Spleen (tissue), 7 donors: Measurements from ENCODE around the gene HOXC11.

- PRO-cap, 4 experiments, result peak in 1 of 4 experiments; most common plus-strand start chr12:53487353 (in 1); most common minus-strand start chr12:53487079 (in 1)
- RAMPAGE, long total RNA, 4 experiments, result no peak in any of the 4 experiments
These were observed 12.5 kb downstream of the MAP3K12 start for GRCh38 chr12:53486396-53487598.

DNA sequence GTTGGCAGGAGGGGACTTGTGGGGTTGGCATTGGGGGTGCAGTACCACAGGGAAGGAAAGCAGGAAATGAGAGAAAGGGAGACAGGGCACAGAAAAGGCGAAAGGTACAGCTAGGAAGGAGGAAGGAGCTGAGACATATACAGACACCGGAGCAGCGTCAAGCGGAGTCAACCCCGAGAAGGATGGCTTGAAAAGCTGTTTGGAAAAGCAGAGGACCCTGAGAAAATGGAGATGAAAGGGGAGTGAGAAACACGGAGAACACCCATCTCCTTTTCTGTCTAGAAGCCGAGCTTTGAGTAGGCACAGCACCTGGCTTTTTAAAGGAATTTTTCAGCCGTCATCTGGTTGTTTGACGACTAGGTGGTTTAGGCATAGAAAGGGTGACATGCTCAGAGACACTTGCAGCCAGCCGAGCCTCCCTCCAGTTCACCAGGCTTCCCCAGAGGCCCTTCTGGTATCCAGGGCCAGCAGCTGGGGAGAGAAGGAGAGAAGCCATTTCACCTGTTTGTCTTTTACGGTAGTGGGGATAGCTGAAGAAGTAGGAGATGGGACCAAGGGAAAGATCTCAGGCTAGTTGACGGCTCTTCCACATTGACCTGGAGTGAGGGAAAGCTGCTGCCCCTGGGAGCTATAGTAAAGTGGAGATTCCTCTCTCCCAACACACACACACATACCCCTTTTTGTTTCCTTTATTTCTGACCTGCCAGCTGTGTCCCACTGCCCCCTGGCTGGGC, 5.7 kb downstream of the MAP3K12 start:
- PRO-cap, 4 experiments, result no peak in any of the 4 experiments
- RAMPAGE, long total RNA, 4 experiments, result no peak in any of the 4 experiments

- PRO-cap, 4 experiments, result peak in 4 of 4 experiments; most common plus-strand start chr12:53496543 (in 4); most common minus-strand start chr12:53496373 (in 4)
- RAMPAGE, long total RNA, 4 experiments, result no peak in any of the 4 experiments
These were observed 3.1 kb downstream of the MAP3K12 start for GRCh38 chr12:53496022-53496631.

GRCh38 chr12:53505147-53505749, 2.0 kb downstream of the NPFF start:
- PRO-cap, 4 experiments, result no peak in any of the 4 experiments
- RAMPAGE, long total RNA, 4 experiments, result no peak in any of the 4 experiments

- PRO-cap, 4 experiments, result no peak in any of the 4 experiments
- RAMPAGE, long total RNA, 4 experiments, result no peak in any of the 4 experiments
These were observed 34.2 kb downstream of the ATF7 start for GRCh38 chr12:53591949-53592335.

- PRO-cap, 4 experiments, result peak in 1 of 4 experiments; most common plus-strand start chr12:53623716 (in 1)
- RAMPAGE, long total RNA, 4 experiments, result no peak in any of the 4 experiments
These were observed 2.7 kb downstream of the ATF7 start for GRCh38 chr12:53623324-53623954.

DNA sequence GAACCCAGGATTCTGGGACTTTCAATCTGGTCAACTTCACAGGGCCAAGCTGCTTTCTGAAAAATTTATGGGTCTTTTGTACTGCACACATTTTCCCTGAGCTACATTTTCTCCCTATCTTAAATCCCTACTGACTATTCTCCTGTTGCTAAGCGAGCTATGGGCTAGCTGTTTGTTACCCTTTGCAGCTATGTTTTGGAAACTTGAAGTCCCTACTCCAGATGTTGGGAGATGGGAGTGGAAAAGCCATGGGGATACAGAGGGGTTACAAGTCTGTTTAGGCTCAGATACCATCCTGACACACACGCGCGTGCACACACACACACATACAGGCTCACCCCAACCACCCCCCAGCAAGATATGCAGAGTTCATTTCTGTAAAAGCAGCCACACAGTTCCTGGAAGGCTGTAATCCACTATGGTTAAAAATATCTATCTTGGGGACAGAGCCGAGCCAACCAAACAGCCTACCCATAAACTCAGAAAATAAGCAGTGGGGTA, 15.8 kb downstream of the ATP5MC2 start:
- PRO-cap, 4 experiments, result no peak in any of the 4 experiments
- RAMPAGE, long total RNA, 4 experiments, result no peak in any of the 4 experiments

DNA sequence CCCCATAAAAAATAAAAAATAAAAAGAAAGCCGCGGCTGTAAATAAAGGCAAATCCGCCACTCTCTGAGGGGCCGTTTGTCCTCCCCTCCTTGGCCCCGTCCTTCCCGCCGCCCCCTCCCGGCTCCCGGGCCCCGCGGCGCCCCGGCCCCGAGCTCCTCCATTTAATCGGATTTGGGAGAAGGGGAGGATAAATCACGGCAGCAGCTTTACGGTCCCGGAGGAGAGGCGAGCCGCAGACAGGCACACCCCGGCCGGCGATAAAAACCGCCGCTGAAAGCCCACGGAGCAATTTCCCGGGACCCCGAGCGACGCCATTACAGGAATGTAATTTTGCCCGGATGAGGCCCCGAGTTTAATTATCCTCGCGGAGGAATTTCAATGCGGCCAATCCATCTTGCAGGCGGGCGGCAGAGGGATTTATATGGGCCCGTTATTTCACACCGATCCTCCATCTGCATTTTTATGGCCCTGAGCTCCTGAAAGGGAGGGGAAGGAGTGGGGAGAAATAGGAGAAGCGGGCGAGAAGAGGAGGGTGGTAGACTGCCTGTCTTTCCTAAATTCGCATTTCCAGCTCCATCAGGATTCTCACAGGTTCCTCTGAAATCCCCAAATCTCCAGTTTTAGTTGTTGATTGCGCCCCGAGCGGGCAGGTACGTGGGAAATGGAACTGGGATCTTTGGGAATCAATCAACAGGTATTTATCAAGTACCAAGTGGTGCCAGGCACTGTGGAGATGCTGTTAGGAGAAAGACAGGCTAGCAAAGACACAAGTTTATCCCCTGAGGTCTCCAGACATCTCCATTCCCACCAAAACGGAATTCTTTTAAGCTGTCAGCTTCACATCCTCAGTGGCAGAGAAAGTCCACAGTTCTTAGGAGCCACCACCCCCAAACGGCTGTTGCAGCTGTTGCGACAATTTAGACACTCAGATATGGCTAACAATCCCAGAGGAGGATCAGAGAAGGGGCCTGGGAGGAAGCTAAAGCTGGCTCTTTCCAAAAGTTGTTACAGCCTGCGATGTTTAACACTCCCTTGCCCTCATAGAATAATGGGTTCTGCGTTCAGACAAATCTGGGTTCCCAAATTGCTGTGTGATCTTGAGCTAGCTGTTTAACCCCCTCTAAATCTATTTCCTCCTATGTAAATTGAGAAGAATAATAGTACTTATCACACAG, 1.6 kb upstream of the ATP5MC2 start:
- PRO-cap, 4 experiments, result peak in 1 of 4 experiments; most common plus-strand start position 289 of the sequence (in 1); most common minus-strand start position 355 of the sequence (in 1)
- RAMPAGE, long total RNA, 4 experiments, result no peak in any of the 4 experiments

GRCh38 chr12:53695259-53695748, 19.4 kb upstream of the ATP5MC2 start:
- PRO-cap, 4 experiments, result peak in 4 of 4 experiments; most common plus-strand start chr12:53695589 (in 4)
- RAMPAGE, long total RNA, 4 experiments, result no peak in any of the 4 experiments

DNA sequence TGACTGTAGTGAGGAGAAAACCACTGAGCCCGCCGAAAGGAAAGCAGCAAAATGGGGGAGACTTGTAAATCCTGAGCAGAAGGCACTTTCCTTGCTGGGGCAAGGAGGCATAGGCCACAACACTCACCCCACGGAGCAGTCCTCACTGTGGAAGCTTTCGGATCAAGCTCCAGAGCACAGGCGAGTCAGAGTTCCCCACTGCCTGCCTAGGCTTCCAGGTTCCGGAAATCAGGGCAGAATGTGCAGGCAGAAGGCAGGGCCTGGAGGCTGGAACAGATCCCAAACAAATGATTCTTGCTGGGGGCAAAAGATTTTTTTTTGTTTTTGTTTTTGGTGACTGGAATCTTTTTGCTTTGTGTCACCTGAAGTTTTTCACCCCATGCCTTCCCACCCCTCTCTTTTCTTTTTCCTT, 4.4 kb upstream of the HOXC11 start:
- PRO-cap, 4 experiments, result no peak in any of the 4 experiments
- RAMPAGE, long total RNA, 4 experiments, result no peak in any of the 4 experiments

DNA sequence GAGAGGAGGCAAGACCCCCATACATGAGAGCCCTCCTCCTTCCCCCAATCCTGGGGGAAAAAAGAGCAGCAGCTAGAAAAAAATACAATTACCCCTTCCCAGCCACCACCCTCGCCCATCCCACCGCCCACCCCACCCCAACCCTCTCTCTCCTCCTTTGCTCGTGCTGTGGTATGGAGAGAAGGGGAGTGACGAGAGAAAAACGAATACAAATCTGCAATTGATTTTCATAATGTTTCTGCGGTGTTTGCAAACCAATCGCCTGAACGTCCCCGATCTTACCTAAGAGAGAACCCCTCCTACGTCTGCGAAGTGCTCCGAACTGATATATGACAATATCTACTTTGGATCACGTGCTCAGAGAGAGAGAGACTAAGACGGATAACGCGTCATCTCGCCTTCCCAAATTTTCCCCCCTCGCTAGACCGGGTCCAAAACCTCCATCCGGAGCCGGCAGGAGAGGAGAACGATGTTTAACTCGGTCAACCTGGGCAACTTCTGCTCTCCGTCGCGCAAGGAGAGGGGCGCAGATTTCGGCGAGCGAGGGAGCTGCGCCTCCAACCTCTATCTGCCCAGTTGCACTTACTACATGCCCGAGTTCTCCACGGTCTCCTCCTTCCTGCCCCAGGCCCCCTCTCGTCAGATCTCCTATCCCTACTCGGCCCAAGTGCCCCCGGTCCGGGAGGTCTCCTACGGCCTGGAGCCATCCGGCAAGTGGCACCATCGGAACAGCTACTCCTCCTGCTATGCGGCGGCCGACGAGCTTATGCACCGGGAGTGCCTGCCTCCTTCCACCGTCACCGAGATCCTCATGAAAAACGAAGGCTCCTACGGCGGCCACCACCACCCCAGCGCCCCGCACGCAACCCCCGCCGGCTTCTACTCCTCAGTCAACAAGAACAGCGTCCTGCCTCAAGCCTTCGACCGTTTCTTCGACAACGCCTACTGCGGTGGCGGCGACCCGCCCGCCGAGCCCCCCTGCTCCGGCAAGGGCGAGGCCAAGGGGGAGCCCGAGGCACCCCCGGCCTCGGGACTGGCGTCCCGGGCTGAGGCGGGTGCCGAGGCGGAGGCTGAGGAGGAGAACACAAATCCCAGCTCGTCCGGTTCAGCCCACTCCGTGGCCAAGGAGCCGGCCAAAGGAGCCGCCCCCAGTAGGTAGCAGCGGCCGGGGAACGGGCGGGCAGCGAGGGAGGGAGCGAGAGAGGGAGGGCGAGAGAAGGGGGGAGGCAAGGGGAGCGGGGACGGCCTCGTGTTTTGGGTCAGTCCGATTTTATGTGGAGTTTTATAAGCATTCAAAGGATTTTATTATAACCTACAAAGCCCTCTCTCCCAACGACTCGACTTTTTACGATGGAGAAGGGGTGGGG, at the start of gene HOXC11:
Gene HOXC11, plus strand, starts transcription at position 354 of the 1,367 bp plus-strand sequence.
- PRO-cap, 4 experiments, result no peak in any of the 4 experiments
- RAMPAGE, long total RNA, 4 experiments, result no peak in any of the 4 experiments

DNA sequence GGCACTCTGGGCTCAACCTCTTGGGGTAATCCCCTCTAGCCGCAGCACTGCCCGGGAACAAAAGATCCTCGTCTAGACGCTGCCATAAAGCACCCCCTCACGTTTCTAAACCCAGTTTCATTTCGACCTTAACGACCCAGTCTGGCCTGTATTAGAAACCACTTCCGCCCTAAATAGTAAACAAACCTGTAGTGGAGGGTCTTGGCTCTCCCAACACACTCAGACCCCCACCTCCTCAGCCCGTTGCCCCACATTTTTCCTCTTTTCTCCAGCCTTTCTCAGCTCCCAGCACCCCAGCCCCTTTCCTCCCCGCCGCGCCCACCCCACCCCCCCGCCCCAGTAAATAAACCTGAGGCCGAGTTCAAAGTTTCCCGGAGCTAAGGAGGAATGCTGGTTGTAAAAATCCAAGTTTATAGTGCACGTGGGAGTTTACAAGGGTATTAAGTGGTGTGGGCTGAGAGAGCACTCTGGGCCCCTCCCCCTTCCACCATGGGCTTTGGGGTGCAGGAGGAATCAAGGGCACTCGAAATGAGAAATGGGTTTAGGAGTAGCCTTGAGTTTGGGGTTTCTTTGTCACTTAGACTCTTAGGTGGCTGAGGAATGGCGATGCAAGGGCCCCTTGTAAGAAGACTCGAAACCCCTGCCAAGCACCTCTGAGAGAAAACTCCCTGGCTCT, 5.4 kb downstream of the HOXC11 start:
- PRO-cap, 4 experiments, result no peak in any of the 4 experiments
- RAMPAGE, long total RNA, 4 experiments, result no peak in any of the 4 experiments

GRCh38 chr12:53993125-53993564, 6.8 kb upstream of the HOXC9 start:
- PRO-cap, 4 experiments, result no peak in any of the 4 experiments
- RAMPAGE, long total RNA, 4 experiments, result no peak in any of the 4 experiments

- PRO-cap, 4 experiments, result no peak in any of the 4 experiments
- RAMPAGE, long total RNA, 4 experiments, result no peak in any of the 4 experiments
These were observed 2.9 kb upstream of the HOXC9 start for GRCh38 chr12:53996741-53997710.

GRCh38 chr12:54013224-54013956, 4.6 kb downstream of the HOXC8 start:
- PRO-cap, 4 experiments, result no peak in any of the 4 experiments
- RAMPAGE, long total RNA, 4 experiments, result no peak in any of the 4 experiments

DNA sequence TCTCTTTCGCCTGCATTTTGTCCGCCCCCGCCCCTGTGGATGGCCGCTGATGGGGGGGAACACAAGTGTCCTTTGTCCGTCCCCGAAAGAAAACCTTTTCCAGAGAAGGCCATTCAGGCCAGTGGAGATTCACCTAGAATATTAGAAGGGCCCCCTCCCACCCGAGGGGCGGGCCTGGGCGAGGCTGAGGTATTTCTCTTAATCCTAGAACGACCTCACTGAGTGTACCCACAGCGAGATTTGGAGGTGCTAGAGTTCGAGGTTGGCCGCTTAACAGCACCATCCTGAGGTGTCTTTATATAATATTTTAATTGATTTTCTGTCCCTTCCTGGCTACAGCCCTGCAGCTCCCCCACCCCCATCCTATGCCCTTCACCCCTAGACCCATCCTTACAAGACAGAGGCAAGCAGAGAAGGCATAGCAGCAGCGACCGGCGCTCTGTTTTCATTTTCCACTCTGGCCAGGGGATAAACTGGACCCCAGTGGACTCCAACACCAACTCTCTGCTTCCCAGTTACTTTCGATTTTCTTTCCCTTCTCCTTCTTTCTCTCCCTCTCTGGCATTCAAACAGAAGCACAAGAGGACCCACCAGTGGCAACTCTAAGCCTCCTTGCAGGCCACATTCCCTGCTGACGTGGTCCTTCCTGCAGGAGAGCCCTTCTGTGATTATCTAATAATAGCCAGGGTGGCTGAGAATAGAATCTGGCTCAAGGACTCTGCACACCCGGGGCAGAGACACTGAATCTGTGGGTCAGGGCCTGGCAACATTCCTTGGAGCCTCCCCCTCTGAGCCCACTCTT, 8.5 kb upstream of the HOXC6 start:
- PRO-cap, 4 experiments, result no peak in any of the 4 experiments
- RAMPAGE, long total RNA, 4 experiments, result no peak in any of the 4 experiments

GRCh38 chr12:54033954-54034618, 1.2 kb downstream of the HOXC5 start:
- PRO-cap, 4 experiments, result no peak in any of the 4 experiments
- RAMPAGE, long total RNA, 4 experiments, result no peak in any of the 4 experiments

- PRO-cap, 4 experiments, result no peak in any of the 4 experiments
- RAMPAGE, long total RNA, 4 experiments, result no peak in any of the 4 experiments
These were observed 4.9 kb downstream of the HOXC5 start for GRCh38 chr12:54037359-54038593.

GRCh38 chr12:54140745-54141473, 47.9 kb downstream of the SMUG1 start:
- PRO-cap, 4 experiments, result peak in 1 of 4 experiments; most common plus-strand start chr12:54141177 (in 1)
- RAMPAGE, long total RNA, 4 experiments, result no peak in any of the 4 experiments

DNA sequence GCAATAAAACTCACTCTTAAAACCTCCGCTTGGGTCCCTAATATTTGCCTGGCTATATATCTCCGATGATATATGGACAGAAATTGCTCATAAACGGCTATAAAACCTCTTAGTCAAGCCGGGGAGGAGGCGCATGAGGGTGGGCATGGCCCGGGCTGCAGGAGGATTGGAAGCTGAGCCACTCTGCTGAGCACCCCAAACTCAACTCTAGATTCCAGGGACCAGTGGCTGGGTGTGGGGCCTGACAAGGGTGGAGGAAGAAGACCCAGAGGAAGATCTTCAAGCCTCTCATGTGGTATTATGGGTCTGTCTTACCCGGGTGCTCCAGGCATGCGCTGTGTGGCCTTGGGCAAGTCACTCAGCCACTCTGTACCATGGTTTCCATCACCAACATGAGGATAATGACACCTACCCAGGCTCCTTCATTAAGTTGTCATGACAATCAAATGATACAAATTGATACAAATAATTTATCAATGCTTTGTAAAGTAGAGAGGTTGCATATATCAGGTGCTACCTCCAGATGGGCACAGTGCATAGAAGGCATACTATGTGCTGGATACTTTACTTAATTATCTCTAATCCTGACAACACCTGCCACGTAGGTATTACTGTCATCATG, 41.2 kb downstream of the SMUG1 start:
- PRO-cap, 4 experiments, result no peak in any of the 4 experiments
- RAMPAGE, long total RNA, 4 experiments, result no peak in any of the 4 experiments